HTR-8/SVneo (cell line): ENCODE results near the gene RDH11.

DNA sequence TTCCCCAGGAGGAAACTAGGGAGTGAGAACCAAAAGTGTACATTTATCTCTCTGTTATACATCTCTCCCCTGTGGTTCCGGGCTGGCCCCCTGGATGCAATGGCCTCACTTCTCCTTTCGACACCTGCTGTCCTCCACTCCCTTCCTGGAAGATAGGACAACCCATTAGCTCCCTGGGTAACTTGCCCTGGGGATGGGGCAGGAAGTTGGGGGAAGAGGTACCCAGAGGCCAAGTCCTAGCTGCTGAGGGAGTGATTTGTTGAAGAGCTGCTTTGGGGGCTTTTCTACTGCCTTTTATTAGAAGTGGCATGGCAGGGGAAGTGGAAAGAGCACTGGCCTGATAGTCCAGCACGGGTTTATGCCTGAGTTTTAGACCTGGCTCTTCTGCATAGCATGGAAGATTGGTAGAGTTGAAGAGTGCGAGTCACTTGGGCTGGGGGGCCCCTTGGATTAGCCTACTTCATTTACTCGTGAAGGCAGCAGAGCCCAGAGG is 1.6 kb downstream of the PLEKHG3 start:
- RRBS: 69% methylated on average over 1 of the region's 5 CpGs

DNA sequence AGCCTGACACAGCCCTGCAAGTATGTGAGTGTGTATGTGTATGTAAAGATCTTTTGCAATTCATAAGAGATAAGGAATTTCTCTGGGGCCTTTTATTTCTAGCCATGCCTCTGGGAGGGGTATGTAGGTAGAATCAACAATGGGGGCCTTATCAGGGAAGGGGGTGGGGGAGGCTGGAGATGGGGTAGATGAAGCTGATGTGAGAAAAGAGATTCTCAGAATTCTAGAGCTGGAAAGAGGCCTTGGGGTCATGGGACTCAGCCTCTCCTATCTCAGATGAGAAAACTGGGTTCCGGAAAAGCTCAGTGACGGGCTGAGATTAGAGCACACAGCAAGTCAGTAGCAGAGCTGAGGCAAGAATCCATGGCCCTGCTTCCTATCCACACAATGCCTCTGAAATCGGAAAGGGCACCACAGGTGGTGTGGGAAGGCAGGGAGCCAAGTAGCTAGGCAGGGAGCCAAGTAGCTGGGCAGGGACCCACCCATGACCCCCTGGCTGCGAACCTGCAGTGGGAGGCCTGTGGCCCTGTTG is 54.6 kb downstream of the PLEKHG3 start:
- RRBS: no CpG with 5 or more reads among the region's 4 CpGs

DNA sequence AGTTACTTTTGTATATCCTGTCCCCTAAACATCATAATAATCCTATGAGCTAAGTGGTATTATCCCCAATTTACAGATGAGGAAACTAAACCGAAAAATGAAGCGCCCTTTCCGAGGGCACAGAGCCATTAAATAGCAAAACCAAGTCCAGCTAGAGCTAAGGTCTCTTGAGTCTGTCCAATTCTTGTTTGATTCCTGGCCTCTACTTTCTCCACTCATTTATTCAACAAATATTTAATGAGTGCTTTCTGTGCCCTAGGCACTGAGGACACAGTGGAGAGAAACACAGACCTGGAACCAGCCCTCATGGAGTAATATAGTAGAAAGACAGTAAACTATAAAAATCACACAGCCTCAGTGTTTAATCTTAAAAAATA is 593 bp downstream of the GPX2 start:
- RRBS: no CpG with 5 or more reads among the region's 3 CpGs

GRCh38 chr14:64943266-64943707 is 742 bp upstream of the GPX2 start:
- RRBS: no CpG with 5 or more reads among the region's 4 CpGs

DNA sequence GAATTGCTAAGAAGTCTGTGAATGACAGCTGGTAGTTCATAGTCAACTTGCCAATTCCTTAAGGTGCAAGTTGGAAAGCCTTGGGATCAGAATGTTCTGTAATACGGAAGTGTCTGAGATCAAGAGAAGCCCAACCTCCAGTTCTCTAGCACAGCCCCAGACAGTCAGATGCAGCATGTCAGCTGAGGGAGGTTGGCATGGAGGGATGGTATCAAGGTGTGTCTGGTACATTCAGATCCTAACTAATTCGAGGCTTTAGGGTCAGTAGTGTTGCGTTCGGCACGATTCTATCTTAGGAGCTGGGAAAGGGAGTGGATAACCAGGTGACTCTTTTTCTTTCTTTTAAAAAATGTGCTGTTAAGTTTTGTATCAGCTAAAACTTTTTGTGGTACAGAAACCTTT is 38.3 kb downstream of the FNTB start:
- RRBS: no CpG with 5 or more reads among the region's 5 CpGs

GRCh38 chr14:65230598-65230940 is 128.3 kb upstream of the MAX start:
- RRBS: no CpG with 5 or more reads among the region's 1 CpG

DNA sequence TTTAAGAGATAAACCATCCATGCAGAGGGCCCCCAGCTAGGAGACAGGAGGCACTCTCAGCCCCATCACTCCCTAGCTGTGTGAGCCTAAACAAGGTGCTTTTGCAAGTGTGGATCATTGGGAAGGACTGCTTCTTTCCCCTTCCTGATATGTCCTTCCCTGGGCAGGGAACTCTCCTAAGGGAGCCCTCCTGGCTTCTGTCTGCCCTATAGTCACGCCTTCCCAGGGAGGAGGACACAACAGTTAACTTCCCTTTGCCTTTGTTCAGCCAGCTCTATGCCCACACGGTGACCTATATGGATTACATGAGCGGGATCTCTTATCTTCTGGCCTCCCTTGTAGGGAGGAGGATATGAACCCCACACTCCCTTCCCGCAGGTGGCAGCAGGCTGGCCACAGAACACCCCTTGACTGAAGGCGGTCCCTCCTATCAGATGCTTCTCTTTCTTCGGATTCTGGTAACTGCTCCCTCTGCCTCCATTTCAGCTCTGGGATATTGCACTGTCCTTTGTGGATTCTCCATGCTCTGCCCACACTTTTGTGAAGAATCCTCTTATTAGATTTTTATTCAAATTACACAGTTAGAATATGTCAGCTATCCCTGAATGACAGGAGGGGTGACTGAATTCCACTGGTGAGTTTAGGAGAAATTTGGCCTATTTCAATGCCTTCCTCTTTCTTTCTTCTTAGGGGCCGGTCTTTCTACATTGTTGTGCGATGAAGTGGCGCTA is 135.7 kb upstream of the MAX start:
- RRBS: no CpG with 5 or more reads among the region's 9 CpGs

- RRBS: no CpG with 5 or more reads among the region's 5 CpGs
These were observed 152.6 kb upstream of the MAX start for GRCh38 chr14:65254912-65255313.

DNA sequence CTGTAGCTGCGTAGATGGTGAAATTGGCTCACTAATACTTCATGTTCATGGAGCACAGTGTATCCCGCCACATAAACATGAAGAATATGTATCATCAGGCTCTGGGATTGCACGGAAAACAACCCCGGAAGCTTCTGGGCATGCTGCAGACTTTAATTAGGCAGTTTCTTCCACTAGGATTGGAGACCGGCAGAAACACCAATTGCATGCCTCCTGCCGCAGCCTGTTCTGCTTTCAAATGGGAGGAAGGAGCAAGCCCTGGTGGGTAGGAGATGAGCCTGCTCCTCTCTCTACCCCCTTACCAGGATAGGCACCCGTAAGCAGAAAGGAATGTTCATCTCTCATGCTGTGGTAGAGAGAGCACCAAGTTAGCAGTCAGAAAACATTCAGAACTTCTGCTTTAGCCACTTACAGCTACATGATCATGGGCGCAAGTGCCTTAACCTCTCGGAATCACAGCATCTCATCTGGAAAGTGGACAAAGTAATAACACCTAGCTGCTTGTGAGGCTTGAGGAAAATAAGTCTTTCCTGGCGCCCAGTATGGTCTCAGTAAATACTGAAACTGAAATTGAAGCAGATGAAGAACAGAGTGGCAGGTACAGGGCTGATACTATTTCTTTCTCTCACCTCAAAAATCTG is 129.9 kb upstream of the FUT8 start:
- RRBS: 14% methylated on average over 4 of the region's 10 CpGs

GRCh38 chr14:65351876-65352217 is 60.7 kb upstream of the FUT8 start:
- RRBS: no CpG with 5 or more reads among the region's 2 CpGs

DNA sequence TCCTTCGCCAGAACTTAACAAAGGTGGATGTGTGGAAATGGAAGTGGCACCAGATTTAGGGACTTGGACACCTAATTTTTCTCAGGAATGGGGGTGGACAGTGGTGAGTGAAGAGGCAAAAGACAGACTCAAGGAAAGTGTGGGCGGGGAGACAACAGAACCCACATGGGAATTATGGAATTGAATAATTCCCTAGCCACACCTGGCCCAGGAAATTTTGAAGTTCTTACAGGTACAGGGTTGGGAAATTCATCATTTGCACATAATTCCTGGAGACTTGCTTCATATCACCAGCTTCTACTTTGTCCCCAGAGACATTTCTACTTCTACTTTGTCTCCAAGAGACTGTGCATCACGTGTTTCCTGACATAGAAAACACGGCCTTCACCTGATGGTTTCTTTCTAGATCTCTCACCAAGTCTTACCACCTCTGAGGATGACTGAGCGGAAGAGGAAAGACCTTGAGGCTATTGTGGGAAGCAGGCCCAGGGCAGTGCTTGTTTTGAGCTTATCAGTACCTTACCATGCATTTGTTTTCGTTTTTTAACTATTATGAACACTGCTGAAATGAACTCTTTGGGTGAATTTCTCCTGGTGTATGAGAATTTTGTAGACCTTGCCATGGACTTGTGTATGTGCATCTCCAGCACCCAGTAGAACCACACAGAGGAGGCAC is 434.4 kb downstream of the FUT8 start:
- RRBS: no CpG with 5 or more reads among the region's 6 CpGs

DNA sequence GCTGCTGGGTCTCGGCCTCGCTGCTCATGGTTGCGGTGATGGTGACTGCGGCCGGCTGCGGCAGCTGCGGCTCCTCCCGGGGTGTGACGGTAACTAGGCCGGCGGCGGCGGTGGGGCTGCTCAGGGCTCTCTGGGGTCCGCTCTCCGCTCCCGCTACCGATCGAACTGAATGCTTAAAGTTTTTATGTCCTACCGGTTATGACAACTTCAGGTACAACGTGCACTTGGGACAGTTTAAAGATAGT is 472.5 kb upstream of the CCDC196 start:
- RRBS: 80% methylated on average over 2 of the region's 20 CpGs

DNA sequence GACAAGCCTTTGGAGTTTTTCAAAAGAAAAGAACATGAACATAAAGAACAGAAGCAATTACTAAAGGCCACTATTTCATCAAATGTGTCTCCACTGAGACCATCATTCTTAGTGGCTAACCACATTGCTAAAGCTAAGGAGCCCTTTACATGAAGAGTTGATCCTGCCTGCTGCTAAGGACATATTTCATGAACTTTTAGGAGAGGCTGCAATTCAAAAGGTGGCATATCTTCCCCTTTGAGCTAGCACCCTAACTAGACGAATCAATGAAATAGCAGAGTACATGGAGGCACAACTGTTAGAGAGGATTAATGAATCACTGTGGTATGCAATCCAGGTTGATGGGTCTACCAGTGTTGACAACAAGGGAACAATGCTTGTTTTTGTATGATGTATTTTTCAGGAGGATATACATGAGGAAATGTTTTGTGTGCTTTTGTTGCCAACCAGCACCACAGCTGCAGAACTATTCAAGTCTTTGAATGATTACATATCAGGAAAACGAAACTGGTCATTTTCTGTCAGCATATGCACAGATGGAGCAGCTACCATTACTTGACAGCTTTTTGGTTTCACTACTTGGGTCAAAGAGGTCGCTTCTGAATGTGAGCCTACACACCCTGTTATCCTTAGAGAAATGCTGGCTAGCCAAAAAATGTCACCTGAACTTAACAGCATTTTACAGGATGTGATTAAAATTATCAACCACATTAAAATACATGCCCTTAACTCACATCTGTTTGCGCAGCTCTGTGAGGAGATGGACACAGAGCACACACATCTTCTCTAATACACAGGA is 142.5 kb downstream of the GPHN start:
- RRBS: no CpG with 5 or more reads among the region's 4 CpGs

DNA sequence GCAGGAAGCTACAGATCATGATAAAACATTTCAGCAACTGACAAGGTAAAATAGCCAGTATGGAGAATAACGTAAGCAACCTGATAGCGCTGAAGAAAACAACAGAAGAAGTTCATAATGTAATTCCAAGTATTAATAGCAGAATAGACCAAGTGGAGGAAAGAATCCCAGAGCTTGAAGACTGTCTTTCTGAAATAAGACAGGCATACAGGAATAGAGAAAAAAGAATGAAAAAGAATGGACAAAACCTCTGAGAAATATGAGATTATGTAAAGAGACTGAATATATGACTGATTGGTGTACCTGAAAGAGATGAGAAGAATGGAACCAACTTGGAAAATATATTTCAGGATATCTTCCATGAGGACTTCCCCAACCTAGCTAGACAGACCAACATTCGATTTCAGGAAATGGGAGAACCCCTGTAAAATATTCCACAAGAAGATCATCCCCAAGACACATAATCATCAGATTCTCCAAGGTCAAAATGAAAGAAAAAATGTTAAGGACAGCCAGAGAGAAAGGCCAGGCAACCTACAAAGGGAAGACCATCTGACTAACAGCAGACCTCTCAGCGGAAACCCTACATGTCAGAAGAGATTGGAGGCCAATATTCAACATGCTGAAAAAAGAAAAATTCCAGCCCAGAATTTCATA is 154.9 kb downstream of the GPHN start:
- RRBS: no CpG with 5 or more reads among the region's 4 CpGs

DNA sequence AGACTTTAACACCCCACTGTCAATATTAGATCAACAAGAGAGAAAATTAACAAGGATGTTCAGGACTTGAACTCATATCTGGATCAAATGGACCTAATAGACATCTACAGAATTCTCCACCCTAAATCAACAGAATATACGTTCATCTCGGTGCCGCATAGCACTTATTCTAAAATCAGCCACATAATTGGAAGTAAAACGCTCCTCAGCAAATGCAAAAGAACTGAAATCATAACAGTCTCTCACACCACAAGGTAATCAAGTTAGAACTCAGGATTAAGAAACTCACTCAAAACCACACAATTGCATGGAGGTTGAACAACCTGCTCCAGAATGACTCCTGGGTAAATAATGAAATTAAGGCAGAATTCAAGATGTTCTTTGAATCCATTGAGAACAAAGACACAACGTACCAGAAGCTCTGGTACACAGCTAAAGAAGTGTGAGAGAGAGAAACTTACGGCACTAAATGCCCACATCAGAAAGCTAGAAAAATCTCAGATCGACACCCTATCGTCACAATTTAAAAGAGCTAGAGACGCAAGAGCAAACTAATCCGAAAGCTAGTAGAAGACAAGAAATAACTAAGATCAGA is 196.4 kb downstream of the GPHN start:
- RRBS: no CpG with 5 or more reads among the region's 10 CpGs

DNA sequence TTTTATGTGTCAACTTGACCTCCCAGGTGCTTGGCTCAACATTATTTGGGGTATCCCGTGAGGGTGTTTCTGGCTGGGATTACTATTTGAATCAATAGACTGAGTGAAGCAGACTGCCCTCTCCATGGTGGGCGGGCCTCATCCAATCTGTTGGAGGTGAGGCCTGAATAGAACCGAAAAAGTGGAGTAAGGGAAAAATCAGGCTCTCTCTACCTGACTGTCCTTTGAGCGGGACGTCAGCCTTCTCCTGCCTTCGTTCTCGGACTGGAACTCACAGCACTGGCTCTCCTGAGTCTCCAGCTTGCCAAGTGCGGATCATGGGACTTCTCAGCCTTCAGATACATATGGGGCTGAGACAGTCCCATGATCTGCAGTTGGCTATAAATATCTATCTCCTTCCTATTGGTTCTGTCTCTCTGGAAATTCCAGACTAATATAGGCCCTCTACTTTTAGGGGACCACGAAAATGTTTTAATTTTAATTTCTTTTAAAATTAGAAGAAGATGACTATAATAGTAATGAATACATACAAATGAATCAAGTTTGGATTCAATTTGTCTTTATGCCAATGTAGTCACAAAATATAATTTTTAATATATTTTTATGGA is 29.7 kb upstream of the PLEK2 start:
- RRBS: no CpG with 5 or more reads among the region's 9 CpGs

DNA sequence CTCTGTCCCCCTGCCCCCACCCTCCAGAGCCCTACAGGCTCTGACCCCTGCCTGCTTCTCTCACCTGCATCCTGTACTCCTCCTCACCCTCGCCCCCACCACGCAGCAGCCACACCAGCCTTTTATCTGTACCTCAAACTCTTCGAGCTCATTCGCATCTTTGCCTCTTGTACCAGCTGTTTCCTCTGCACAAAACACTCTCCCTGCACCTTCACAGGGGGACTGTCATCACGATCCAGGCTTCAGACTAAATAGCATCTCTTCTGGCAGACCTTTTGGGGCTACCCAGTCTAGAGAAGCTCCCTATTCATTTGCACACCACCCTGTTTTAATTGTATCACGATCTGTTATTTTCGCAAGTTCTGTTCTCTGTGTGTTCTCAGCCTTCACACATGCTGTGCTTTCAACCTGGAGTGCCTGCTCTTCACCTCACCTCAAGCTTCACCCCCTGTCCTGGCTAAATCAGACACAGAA is 24.1 kb downstream of the TMEM229B start:
- RRBS: no CpG with 5 or more reads among the region's 7 CpGs

DNA sequence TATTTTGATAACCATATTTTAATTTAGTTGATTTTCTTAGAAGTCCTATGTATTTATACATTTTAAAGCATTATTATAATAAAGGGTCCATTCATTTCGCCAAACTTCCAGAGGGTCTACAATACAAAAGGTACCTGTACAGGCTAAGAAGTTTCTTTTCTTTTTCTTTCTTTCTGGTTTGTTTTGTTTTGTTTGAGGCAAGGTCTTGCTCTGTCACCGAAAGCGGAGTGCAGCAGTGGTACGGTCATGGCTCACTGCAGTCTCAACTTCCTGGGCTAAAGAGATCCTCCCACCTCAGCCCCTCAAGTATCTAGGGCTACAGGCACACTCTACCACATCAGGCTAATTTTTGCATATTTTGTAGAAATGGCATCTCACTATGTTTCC is 2.8 kb upstream of the PIGH start:
- RRBS: no CpG with 5 or more reads among the region's 4 CpGs

DNA sequence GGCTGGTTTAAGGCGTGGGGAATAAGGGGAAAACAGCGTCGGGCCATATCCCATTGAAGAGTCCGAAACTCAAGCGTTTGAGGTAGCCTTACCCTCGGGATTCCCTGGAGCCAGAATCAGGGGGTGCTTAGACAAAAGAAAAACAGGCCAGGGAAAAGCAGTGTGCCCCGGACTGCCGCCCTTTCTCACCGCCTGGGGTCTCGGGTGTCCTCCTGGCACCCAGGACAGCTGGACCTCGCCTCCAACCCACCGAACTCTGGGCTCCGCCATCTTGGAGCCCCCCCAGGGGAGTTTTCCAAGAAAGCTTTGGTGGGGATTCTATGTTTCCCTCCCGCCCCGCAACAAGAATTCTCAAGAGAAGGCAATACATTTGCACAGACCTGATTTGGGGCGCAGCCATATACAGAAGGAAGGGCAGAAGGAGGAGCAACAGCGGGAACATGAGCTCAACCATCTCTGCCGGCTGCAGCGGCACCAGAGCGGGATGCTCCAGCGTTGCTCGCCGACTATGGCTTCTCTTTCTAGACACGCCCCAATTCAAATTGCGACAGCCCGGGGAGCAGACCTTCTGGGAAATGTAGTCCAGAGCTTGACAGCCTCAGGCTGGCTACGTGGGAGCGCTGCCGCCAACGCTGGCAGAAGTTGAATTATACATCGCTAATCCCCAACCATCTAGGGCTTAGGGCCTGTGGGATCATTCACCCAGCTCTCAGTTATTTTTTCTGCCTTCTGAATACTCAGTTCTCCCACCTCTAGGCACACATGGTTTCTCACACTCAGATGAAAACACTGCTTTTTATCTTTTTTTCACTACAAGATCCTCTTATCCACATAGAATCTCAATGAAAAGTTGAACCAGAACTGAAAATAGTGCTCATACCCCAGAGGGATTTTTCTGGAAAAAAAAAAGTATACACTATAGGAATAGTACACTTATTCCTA is at the start of gene RDH11:
Gene RDH11, minus strand, starts transcription at position 515 of the 942 bp plus-strand sequence.
- RRBS: 1% methylated on average over 7 of the region's 31 CpGs

- RRBS: no CpG with 5 or more reads among the region's 2 CpGs
These were observed 37.2 kb downstream of the RAD51B start for GRCh38 chr14:67856854-67857200.